Tibial artery (tissue), 1 donor: ENCODE data around the genes ABTB2, CAT and LDLRAD3.

GRCh38 chr11:34357338-34357557 lies 562 bp downstream of the ABTB2 start:
- PRO-cap: no peak

DNA sequence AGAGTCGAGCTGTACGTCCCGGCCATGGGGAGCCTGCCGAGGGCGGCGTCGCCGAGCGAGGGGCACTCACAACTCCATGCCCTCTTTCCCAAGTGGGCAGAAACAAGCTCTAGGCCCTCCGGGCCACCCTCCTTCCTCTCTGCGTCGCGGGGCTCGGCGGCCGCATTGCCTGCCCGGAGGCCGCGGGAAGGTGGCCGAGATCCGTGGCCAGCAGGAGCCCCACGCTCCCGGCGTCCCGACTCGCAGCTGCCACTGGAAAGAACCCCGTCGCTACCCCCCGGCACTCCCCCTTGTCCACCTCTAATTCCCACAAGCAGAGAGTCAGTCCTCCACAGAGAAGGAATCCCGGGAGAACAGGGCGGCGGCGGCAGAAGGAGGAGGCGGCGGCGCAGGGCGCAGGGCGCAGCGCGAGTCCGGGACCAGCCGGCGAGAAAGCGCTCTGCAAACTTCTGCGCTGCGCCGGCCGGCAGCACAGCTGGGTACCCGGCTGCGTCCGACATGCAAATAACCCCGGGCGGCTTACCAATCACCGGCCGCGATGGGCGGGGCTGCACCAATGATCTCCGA lies at the start of gene ABTB2:
ABTB2 (minus strand) TSS at position 453 of the 567 bp plus-strand sequence.
- PRO-cap: unidirectional peak, plus-strand start at position 364 of the sequence; bidirectional peak, plus-strand start outside the sequence, minus-strand start at position 477 of the sequence

DNA sequence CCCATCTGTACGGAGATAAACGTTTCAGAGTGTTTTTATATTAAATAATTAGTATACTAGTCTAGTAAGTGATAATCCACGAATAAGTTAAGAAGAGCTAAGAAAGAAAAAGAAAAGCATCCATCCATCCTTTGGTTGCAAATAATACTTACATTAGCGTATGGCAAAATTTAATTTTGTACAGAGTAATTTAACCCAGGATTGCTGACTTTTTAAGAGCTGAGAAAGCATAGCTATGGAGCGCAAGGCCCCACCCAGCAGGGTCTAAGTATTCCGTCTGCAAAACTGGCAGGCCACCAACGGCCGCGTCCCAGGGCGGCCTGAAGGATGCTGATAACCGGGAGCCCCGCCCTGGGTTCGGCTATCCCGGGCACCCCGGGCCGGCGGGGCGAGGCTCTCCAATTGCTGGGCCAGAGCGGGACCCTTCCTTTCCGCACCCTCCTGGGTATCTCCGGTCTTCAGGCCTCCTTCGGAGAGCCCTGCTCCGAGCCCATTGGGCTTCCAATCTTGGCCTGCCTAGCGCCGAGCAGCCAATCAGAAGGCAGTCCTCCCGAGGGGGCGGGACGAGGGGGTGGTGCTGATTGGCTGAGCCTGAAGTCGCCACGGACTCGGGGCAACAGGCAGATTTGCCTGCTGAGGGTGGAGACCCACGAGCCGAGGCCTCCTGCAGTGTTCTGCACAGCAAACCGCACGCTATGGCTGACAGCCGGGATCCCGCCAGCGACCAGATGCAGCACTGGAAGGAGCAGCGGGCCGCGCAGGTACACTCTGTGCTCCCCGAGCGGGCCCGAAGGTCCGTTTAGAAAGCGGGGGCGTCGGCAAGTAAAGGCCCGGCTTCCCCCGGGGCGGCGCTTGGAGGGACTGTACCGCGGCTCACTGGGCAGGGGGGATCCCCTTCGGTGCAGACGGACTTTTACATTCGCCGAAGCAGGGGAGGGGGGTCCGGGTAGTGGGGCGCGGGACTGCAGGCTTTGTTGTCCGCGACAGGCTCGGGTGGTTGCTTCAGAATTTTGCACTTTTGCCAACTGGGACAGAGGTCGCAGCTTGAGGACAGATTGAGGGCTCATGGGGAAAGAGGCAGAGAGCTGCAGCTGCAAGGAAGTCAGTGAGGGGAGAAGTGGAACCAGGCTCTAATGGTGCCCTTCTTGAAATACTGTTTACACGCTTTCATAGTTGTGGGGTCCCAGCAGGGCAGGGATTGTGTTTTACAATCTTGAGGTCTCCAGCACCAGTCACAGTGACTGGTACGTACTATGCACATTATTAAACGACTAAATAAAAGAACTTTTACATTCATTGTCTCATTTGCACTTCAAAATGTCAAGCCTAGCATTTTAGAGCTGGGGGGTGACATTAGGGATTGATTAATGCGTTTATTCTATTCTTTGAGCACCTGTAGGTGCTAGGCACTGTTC lies at the start of gene CAT:
CAT (plus strand) TSS at position 616 of the 1,415 bp plus-strand sequence.
- PRO-cap: bidirectional peak, plus-strand start at position 616 of the sequence, minus-strand start at position 481 of the sequence

DNA sequence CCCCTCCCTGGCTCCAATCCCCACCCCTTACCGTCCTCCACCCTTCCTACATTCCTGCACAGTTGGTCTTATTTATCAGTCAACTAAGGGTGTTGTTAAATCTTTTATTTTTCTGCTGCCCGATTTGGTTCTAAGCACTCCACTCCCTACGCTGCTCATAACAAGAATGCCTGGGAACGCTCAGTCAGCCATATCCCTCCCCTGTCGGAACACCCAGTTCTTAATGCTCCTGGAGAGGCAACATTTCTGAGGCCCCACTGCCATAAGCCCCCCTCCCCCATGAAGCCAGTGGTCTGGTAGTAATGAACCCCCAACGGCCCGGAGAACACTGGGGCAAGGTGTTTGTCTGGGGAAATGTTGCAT lies 9.7 kb downstream of the EHF start:
- PRO-cap: no peak

- PRO-cap: no peak
Observed at GRCh38 chr11:34637549-34637847, 16.6 kb downstream of the EHF start.

GRCh38 chr11:34639320-34639685 lies 18.4 kb downstream of the EHF start:
- PRO-cap: no peak

DNA sequence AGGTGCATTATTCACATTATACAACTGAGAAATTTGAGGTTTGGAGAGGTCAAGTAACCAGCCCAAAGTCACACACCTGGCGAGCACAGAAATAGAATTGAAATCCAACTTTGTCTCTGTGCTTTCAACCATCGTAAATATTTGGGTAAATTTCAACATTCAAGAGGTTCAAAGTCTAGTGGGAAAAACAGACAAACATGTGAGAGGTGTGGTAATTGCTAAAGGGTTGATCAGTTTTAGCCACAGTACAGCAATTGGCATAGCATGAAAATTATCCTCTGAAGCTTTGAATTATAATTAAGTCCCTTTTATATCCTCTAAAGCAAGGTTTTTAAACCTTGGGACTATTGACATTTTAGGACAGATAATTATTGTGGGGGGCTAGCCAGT lies 131.6 kb downstream of the APIP start:
- PRO-cap: no peak

DNA sequence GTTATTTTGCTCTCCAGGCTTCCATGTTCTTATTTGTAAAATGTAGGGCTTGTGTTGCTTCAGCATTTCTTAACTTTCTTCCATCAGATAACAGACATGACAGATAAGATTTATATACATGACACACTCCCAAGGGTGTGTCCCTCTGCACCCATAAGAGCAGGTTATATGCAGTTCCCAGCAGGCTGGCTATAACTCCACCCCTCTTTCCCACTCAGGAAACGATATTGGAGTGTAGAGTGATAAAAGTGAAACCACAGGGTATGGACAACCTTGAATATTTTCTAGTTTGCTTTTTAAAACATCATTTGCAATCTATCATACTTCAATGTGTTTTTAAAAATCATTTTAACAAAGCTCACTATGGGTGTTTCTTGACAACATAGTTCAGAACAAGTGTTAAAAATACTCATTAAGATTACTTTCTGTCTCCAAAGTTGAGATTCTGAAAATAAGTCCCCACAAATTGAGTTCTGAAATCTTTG lies 65.7 kb downstream of the APIP start:
- PRO-cap: no peak

- PRO-cap: no peak
Observed at GRCh38 chr11:35164777-35165683, 26.1 kb downstream of the CD44 start.

DNA sequence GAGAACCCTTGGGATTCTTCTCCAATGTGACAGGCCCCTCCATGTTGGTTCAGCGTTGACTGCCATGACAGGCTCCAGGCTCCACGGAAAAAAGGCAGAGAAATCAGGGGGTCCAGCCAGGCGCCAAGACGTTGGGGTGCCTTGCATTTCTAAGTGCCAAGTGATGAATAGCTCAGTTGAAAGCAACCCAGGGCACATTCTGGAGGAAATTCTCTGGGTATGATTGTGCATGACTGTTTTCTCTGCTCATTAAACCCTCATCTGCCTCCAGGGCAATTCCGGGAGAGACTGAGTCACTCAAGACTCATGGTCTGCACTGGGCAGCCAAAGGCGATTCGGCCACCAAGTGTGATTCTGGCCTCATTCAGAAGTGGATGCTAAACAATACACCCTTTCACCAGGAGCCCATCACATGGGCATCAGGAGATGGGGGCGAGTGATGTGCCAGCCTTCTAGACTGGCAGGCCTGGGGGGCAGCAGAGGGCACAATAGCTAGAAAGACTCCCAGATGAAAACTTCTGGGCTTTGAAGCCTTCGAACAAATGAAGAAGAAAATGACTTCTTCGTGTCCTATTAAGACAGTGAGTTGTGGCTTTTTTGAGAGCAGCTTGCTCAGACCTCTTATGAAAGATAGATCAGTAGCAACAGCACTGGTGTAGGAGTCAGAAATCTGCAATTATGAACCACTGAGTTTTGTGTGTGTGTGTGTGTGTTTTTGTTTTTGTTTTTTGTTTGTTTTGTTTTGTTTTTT lies 27.8 kb downstream of the CD44 start:
- PRO-cap: no peak

GRCh38 chr11:35207930-35208406 lies 69.0 kb downstream of the CD44 start:
- PRO-cap: no peak

DNA sequence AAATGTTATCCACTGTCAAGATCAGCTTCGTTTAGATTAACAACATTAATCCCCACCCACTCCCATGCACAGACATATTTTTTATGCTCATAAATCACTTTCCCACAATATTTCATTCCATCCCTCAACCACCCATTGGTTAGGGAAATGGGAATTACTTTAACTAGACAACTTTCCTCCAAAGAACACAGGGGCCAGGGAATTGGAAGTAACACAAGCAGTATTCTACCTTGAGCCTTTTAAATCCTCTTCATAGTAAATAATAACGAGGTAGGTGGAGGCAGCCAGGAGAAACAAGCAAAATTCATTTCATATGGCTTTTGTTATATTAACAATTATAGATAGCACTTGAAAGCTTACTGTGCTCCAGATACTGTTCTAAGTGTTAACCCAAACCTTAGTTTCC lies 87.2 kb downstream of the CD44 start:
- PRO-cap: no peak

- PRO-cap: no peak
Observed at GRCh38 chr11:35276335-35276944, 137.5 kb downstream of the CD44 start.

DNA sequence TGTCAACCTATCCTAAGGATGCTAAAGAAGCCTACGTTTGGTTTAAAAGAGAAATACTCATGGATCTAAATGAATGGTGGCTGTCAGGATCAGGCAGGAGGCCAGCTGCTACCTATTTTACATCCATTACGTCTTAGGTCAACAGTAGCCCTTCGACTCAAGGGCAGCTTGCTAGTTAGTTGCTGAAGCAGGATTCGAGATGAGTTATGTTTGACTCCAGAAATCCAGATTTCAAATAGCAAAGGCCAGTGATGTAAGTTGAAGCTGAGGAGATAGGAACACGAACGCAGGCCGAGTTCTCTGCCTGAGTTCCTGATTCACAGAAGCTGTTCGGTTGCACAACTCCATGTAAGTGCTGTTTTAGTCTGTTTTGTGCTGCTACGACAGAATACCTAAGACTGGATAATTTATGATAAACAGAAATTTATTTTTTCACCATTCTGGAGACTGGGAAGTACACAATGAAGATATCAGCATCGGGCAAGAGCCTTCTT lies 111.2 kb downstream of the SLC1A2 start:
- PRO-cap: no peak

DNA sequence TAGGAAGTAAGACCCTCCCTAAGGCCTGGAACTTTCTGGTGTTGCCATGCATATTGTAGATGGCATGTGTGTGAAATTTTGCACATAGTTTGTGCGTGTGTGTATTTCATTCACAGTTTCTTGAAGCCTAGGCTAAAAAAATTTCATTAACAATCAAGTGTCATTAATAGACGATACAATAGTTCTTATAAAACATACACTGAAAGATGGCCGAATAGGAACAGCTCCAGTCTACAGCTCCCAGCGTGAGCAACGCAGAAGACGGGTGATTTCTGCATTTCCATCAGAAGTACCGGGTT lies 40.0 kb downstream of the TRIM44 start:
- PRO-cap: no peak

DNA sequence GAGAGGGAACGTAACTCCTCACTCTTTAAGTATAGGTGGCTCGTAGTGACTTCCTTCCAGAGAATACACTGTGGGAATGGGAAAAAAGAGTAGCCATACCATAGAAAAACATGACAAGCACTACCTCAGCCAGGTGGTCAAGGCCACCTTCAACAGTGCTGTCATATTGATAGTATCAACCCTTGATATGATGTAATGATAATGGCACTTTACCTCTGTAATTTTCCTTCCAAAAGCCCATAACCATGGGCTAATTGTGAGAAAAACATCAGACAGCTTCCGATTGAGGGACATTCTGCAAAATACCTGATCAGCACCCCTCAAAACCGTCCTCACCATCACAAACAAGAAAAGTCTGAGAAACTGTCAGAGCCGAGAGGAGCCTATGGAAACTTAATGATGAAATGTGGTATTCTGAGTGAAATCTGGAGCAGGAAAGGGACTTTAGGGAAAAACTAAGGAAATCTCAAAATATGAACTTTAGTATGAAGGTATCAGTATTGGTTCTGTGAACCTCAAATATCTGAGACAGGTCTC lies 134.9 kb downstream of the TRIM44 start:
- PRO-cap: no peak

DNA sequence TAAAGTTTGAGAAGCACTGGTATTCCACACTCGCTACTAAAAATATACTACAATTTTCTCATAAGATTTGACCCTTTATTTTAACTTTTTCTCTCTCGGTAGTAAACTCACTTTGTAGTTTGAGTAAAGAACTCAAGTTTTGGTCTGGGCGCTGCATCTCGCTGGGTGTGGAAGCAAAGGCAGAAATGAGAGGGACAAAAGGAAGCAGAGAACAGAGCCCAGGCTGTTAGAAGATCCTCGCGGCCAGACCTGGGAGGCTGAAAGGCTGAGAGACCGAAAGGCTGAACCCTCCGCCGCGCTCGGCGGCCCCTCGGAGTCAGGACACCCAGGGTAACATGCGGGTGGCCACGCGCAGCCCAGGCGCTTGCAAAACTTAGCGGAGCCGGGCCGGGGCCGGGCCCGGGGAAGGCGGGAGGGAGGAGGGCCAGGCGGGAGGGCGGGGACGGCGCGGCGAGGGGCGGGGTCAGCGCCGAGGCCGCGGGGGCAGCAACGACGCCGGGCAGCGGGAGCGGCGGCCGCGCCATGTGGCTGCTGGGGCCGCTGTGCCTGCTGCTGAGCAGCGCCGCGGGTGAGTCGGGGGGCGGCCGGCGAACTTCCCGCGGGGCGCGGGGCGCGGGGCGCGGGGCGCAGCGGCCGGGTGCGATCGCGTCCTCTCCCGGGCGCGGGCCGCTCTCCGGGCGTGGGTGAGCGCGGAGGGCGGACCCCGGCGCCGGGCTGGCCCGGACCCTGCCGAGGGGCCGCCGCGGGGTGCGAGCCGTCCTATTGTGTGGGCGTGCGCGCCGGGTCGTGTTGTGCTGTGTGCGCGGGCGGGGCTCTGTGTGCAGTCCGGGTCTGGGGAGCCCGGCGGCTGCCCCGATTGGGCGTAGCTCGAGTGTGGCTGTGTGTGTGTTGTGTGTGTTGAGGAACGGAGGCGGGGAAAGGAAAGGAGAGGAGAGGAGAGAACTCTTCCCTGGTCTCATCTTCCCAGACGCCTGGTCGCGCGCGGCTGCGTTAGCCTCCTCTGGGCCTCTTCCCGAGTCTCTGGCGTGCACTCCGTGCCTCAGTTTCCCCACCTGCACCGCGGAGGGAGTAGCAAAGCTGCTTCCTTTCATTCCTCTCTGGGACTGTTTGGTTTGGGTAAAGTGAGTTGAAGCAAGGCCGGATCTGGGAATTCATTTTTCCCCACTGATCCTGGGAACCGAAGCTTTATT lies at the start of gene LDLRAD3:
LDLRAD3 (plus strand) TSS at position 486 of the 1,190 bp plus-strand sequence.
- PRO-cap: bidirectional peak, plus-strand start at position 489 of the sequence, minus-strand start at position 318 of the sequence; bidirectional peak, plus-strand start at position 958 of the sequence, minus-strand start at position 793 of the sequence

GRCh38 chr11:36012423-36012888 lies 68.6 kb downstream of the LDLRAD3 start:
- PRO-cap: no peak

GRCh38 chr11:36148625-36149219 lies 140.5 kb downstream of the COMMD9 start:
- PRO-cap: no peak

DNA sequence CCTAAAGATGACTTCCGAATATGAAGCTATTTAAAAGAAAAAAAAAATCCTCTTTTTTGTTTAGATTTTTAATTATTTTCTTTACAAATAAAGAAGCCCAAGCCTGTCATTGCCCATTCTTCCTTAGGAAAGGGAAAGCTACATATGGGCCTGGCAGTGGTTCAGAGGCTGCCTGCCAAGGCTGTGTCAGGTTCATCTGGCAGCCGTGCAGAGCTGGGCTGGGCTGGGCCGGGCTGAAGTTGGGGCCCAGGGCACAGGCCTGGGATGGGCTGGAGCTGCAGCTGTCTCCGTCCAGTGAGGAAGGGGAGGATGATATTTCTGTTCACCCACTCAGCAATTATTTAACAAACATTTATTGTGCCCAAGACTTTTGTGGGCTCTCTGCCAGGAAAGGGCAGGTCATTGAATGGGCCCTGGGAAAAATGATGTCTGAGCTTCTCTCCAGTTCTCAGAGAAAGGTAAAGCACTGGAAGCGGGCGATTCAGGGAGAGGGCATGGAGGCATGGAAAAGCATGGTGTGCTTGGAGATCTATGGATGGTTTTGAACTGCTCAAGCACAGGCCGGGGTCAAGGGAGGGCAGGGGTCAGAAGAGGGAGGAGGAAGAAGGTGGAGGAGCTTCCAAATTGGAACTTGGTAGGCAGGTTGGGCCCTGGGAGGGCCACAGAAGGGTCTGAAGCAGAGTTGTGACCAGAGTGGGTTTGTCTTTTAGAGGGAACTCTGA lies 4.7 kb downstream of the PRR5L start:
- PRO-cap: no peak